Pericardium fibroblast (primary cell): ENCODE measurements around a stretch of chr12.

DNA sequence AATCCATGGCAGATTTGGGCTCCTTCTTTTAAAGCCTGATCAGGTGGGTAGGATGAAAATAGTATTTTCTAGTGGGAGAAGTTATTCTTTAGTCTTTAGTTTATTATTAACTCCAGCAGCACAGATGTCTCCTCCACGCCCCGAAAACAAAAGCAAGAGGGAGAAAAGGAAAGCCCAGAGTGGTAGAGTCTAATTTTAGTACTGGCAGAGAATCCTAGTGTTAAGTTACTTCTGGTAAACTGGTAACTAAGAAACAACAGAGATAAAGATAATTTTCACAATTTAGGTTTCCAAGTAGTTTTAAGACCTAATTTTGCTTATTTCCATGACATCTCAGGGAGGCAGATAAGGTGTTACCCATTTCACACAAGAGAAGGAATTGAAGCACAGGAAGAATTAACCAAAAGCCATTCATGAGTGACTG lies 16.3 kb downstream of the ATP5MC2 start:
- RAMPAGE, long total RNA: no peak

GRCh38 chr12:53952839-53953494 lies 1.7 kb upstream of the HOXC12 start:
- RAMPAGE, long total RNA: no peak

- RAMPAGE, long total RNA: no peak
Measured at GRCh38 chr12:53961388-53962072, 6.8 kb downstream of the HOXC12 start.

DNA sequence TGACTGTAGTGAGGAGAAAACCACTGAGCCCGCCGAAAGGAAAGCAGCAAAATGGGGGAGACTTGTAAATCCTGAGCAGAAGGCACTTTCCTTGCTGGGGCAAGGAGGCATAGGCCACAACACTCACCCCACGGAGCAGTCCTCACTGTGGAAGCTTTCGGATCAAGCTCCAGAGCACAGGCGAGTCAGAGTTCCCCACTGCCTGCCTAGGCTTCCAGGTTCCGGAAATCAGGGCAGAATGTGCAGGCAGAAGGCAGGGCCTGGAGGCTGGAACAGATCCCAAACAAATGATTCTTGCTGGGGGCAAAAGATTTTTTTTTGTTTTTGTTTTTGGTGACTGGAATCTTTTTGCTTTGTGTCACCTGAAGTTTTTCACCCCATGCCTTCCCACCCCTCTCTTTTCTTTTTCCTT lies 4.4 kb upstream of the HOXC11 start:
- RAMPAGE, long total RNA: no peak

DNA sequence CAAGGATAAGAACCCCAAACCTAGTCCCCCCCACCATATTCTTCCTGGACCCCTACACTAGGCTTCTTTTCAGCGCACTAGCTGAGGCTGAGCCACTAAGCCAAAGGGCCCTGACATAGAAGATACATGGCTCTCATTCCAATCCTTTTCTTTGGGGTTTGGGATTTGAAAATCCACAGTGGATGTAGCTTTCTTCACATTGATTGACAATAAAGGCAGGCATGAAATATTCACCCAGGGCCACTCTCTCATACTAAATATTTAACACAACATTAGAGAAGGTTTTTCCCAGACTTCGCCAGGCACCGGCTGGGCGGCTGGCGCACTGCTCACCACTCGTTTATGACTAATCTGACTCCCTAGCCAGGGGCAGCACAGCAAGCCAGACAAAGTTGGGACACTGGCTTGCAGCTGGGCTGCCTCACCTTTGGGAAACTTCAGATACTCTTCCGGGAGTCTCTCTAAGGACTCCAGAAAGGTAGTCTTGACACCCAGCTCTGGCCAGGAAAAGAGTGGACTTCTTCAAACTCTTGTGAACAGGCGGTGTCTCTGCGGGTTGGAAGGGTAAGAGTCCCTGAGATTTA lies 725 bp upstream of the HOXC11 start:
- RAMPAGE, long total RNA: no peak

GRCh38 chr12:53987566-53988146 lies 2.7 kb downstream of the HOXC10 start:
- RAMPAGE, long total RNA: no peak

DNA sequence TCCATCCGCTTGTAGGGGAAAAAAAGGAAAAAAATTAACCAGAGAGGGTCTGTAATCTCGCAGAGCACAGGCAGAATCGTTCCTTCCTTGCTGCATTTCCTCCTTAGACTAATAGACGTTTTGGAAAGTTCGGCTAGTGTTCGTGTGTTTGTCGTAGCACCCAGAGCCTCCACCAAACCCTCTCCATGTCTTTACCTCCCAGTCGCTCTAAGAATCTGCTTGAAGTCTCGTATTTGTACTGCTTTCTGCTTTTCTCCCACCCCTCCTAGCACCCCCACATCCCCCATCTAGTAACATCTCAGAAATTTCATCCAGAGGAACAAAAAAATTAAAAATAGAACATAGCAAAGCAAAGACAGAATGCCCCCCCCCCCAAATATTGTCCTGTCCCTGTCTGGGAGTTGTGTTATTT lies 4.8 kb downstream of the HOXC10 start:
- RAMPAGE, long total RNA: no peak

DNA sequence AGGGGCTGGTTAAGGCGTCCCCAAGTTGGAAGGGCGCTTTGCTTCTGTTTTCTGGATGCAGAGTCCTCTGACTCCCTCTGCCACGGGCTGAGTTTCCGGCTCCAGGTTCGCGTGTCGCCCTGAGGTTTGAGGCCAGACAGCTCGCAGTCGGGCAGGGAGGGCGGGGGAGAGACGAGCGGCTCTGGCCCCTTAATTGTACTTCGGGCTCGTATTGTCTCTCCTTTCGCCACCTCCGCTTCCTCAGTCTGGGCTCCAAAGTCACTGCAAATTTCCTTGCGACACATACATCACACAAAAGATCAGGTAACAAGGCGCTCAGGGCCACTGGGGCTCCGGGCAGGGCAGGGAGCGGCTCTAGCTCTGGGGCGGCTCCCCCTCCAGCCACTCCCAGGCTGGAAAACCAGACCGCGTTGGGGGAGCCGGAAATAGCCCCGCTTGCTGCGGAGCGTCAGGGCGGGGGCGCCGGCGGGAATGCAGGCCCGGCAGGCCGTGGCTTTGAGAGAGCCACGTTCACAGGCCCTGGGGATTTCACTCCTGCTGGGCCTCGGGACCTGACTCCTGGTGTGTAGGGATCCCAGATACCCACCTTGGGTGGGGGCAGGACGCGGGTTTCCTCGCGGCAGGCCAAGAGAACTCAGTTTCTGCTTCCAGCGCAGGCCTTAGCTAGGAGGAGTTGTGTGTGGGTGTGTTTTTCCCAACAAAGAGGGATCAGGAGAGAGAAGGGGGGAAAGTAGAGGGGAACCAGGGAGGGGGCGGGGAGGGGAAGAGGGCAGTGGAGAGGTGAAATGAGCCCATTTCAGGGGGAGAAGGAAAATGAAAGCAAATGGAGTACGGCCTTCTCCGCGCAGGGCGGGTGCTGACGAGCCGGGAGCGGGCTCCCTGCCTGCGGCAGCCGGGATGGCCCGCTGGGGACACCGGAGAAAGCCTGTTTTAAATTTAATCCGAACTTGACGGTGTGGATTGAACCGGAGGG lies 4.4 kb upstream of the HOXC9 start:
- RAMPAGE, long total RNA: no peak

DNA sequence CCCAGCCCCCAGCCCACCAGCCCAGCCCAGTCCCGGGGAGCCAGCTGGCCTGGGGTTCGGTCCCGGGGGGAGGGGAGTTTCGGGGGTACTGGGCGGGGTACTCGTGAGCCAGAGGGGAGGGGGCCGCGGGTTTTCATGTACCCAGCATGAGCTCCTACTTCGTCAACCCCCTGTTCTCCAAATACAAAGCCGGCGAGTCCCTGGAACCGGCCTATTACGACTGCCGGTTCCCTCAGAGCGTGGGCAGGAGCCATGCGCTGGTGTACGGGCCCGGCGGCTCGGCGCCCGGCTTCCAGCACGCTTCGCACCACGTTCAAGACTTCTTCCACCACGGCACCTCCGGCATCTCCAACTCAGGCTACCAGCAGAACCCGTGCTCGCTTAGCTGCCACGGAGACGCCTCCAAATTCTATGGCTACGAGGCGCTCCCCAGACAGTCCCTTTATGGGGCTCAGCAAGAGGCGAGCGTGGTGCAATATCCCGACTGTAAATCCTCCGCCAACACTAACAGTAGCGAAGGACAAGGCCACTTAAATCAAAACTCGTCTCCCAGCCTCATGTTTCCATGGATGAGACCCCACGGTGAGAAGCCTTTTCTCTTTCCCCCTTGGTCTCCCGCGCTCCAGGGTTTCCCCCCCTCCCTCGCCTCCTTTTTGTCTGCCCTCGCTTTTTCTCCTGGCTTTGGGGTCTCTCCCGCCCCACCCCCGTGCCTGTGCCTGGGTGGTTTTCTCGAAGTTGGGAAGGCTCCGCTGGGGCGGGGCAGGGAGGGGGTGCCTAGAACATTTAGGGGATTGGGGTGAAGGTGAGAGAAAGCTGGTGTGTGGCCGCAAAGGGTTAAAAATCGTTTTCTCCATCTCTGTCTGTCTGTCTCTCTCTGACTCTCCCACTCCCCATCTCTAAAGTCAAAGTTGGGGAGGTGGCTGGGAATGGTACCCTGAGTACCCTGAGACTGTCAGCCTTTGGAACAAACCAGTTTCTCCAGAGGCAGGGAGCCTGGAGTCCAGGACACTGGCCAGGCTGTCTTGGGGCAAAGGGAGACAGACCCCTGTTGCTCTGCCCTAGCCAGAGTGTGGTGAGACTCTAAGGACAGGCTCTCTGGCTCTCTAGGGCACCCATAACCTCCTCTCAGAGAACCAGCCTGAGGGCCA lies 728 bp downstream of the HOXC8 start:
- RAMPAGE, long total RNA: no peak

DNA sequence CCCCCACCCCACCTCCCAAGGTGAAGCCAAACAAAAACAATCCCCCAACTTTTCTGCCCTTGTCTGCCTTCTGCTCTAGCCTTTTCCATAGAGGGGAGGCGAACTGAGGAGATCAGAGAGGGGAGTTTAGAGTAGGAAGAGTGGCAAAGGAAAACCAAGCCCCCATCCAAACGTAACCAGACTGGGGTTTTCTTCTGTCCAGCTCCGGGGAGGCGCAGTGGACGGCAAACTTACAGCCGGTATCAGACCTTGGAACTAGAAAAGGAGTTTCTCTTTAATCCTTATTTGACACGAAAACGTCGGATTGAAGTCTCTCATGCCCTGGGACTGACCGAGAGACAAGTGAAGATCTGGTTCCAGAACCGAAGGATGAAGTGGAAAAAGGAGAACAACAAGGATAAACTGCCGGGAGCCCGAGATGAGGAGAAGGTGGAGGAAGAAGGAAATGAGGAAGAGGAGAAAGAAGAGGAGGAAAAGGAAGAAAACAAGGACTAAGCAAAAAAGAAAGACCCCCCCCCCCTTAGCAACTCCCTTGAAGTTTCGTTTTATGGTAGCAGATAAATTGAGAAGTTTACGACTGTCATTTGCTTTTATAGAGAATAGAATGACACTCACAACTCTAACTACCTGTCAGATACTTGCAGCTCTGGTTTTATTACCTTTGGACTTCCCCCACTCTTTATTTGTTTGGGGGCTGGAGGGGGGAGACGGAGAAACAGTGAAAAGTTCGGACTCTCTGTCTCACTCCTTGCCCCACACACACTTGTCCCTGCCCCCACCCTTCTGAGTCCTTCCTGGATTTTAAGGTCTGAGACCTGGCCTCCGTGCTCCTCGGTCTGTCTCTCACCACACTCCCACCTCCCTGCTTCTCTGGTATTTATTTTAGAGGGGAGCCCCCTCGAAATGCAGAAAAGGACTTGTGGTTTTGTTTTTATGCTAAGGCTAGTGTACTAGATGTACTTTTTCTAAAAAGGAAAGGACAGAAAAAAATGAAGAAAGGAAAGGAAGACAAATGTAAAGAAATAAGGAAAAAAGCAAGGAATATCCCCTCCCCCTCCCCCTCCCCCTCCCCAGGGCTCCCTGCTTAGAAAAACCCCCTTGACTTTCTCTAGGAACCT lies 2.5 kb downstream of the HOXC8 start:
- RAMPAGE, long total RNA: no peak

GRCh38 chr12:54019517-54020318 lies 8.5 kb upstream of the HOXC6 start:
- RAMPAGE, long total RNA: no peak

DNA sequence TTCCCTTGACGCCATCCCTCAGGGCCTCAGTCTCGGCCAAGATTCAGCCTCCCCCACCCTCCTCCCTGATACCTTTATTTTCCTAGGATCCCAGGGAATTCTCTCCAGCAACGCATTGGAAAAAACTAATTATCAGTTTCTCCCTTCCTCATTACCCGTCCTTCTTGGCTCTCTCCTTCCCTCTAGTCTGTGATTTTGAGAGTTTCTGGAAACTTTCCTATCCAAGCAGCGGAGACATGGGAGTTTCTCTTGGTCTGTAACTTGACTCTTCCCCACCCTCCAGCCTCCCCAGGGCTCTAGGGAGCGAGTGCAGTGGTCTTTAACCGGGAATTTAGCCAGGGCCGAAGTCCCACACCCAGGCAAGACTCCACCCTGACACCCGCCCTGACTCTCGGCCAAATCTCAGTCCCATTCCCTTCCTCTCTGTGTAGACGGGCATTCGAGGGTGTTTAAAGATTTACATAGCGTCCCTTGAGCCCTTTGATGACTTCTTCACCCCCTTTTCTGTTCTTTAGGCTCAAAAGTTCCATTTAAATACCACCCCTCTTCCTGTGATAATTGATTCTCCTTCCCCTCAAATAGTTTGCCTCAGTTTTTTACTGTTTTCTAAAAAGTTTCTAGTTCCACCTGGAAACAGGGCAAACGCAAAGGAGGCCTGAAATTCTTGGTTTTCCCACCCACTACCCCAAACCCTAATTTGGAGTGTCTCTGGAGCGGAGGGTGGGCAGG lies 6.8 kb downstream of the HOXC5 start:
- RAMPAGE, long total RNA: no peak

DNA sequence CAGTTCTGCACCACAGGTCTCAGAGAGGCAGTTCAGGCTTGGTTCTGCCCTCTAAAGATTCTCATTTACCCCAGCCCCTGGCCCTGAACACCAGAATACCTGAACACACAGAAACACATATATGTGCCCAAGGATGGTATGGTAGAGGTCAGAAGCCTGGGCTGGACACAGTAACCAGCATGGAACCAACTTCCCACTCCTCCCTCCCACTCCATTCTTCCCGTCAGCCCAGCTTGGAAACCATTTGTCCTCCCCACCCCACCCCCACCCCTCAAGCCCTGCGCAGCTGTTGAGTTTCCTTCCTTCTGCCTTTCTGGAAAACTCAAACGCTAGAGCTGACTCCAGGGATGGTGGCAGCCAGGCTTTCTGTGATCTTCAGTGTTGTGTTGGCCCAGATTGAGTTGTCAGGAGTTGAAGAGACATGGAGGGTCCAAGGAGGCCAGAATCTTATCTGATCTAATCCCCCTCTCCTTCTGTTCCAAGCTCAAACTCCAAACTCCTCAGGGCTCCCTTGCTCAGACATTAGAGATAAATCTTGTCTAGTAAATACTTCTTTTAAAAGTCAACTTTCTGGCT lies 10.2 kb upstream of the HOXC4 start:
- RAMPAGE, long total RNA: no peak

DNA sequence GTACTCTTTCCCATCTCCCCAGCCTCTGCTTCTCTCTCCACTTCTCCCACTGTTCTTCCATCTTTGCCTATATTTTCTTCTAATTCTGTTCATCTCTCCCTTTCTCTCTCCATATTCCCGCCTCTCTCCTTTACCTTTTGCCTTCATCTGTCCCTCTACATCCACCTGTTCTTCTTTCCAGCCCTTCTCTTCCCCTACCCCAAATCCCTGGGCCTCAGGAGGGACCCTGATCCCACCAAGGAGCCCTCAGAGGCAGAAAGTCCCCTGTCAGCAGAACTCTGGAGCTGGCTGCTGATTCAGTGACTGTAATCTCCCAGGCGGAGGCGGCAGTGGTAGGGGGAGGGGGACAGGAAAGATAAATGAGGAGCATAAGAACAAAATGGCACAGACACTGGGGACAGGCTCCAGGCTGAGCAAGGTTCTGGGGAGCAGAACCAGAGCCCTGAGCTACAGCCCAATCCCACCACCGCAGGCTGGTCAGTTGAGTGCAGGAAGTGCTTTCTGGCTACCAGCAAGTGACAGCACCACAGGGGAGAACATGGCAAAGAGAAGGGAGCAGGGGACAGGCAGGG lies 27.2 kb downstream of the SMUG1 start:
- RAMPAGE, long total RNA: no peak

GRCh38 chr12:54173027-54173788 lies 15.6 kb downstream of the SMUG1 start:
- RAMPAGE, long total RNA: no peak

GRCh38 chr12:54386849-54387464 lies 2.4 kb upstream of the ZNF385A start:
- RAMPAGE, long total RNA: no peak

- RAMPAGE, long total RNA: no peak
Measured at GRCh38 chr12:54390033-54390703, 5.6 kb upstream of the ZNF385A start.

GRCh38 chr12:54401350-54401958 lies 16.9 kb upstream of the ZNF385A start:
- RAMPAGE, long total RNA: no peak

- RAMPAGE, long total RNA: no peak
Measured at GRCh38 chr12:54412350-54412765, 6.7 kb downstream of the ITGA5 start.

- RAMPAGE, long total RNA: no peak
Measured at GRCh38 chr12:54429232-54429633, 10.2 kb upstream of the ITGA5 start.